SJCRH30 (cell line): ENCODE measurements around a stretch of chr21.

GRCh38 chr21:36127264-36127763 lies 7.6 kb upstream of the CBR3 start:
- RAMPAGE, long total RNA, result no peak

DNA sequence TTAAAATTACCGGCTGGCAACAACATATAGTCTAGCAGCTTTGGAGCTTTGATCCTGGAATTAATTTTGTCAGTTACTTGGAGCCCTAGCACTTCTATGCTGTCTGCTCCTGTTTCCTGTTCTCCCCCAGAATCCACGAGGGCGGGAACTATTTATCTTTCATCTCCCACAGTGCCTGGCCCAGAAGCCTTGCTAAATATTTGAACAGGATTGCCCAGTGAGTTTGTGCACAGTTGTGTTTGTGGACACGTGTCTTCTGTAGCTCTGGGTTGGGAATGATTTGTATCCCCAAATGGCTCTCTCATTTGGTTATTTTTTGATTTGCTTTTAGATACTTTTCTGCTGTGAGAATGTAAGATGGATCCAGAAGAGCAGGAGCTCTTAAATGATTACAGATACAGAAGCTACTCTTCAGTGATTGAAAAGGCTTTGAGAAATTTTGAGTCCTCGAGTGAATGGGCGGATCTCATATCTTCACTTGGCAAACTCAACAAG lies 7.8 kb downstream of the DOP1B start:
- RAMPAGE, long total RNA, result no peak

DNA sequence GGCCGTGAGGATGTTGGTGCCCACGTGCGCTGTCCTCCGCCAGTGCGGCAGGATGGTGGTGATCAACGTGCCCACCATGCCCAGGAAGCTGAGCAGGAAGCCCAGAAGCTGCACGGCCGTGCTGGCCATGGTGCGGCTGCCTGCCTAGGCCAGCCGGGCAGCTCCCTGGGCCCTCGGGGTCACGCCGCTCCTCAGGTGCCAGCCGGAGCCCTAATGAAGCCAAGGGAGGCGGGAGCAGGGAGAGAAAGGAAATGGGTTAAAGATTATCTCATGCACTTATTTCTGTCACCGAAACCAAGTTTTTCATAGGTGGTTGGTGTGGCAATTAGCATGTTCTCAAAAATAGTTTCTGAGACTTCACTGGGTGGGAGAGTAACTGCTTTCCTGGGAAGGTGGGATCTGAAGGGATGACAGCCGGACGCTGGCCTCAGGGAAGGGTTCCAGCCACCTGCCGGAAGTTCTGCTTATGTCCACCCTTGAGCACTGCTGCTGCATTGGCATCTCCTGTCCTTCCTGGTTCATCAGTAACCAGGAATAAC lies 18.3 kb downstream of the CLDN14 start:
- RAMPAGE, long total RNA, result no peak

GRCh38 chr21:36478042-36479013 lies 1.6 kb downstream of the CLDN14 start:
- RAMPAGE, long total RNA, result no peak

GRCh38 chr21:36877244-36878307 lies 88.9 kb downstream of the HLCS start:
- RAMPAGE, long total RNA, result no peak

DNA sequence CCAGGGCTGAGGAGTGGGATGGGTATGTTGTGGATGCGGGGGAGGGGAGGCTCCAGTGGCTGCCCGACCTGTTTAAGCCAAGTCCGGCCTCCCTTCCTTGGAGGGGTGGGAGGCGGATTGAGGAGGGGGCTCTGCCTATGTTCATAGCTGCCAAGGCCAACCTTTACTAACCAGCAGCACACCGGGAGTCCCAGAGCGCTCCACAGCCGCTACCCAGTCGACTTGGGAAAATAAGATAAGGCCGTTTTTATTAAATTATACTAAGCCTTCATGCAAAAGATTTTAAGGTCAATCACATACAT lies 481 bp upstream of the HLCS start:
- RAMPAGE, long total RNA, result no peak

- RAMPAGE, long total RNA, result no peak
Measured at GRCh38 chr21:37074548-37075523, 1.8 kb downstream of the TTC3 start.

DNA sequence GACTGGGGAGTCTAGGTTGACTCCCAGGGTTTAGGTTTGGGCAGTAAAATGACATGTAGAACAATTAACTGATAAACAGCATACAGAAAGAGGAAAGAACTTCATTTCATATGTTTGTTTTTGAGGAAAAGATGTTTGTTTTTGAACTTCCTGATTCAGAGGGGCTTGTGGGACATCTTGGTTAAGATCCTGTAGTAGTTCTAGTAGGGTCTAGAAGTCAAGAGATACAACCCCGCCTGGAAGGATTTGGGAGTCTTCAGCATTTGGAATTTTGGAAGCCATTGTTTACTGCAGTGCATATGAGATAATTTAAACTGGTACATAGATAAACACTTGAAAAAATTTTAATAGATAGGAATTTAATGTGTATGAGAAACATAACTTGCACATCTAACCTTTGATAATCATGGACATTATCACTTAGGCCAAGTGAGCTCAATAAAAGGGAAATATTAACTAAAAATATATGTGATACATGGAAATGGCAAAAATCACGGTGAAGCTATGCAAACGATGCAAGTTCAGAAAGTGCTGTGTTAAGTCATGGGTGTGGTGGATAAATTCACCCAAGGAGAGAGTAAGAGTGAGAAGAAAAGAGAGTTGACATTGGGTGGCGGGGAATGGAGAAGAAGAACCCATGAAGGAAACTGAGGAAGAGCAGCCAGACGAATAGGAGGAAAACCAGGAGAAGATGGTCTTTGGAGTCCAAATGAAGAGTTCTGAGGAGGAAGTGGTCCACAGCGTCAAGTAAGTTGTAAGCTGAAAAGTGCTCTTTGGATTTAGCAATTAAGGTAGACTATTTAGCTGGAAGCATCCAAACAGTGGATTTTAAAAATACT lies 10.8 kb downstream of the TTC3 start:
- RAMPAGE, long total RNA, result no peak

GRCh38 chr21:37165318-37166142 lies 92.5 kb downstream of the TTC3 start:
- RAMPAGE, long total RNA, result no peak

GRCh38 chr21:37202570-37203243 lies 64.4 kb downstream of the VPS26C start:
- RAMPAGE, long total RNA, result no peak

- RAMPAGE, long total RNA, result no peak
Measured at GRCh38 chr21:37258527-37259041, 8.6 kb downstream of the VPS26C start.

GRCh38 chr21:37392497-37393049 lies 26.0 kb downstream of the DYRK1A start:
- RAMPAGE, long total RNA, result no peak

- RAMPAGE, long total RNA, result no peak
Measured at GRCh38 chr21:37436504-37437138, 70.0 kb downstream of the DYRK1A start.

DNA sequence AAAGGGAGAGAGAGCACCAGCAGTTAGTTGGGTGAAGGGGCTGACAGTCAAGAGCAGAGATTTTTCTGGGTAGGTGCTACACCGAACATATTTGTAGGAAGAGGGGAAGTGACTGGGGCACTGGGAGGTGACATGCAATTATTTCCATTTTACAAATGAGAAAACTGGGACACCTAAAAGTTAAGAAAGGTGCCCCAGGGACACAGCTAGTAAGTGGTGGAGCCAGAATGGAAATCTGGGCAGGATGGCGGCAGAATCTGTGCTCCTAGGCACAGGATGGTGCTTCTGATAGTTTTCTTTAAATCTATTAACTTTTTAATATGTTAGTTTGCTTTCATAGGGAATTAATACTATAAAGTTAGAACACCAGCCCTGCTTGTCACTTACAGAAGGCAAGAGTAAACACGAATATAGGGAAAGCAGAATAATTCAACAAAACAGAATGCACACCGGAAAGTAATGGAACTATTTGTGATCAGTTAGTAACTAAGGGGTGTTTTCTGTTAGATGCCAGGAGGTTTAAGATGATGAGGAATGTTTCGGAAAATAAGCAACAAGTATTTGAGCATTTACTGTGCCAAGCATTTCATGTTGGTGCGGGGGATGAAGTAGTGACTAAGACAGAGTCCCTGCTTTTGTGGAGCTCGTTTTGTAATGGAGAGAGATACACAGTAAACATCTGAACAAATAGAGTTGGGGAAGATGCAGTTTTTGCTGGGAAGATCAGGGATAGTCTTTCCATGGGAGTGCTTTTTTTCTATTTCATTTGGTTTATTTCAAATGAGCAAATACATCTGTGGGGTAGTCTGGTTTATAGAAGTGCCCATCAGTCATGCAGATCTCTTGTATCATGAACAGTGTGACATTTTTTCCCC lies 78.5 kb downstream of the DYRK1A start:
- RAMPAGE, long total RNA, result no peak

- RAMPAGE, long total RNA, result no peak
Measured at GRCh38 chr21:37458525-37459441, 92.2 kb downstream of the DYRK1A start.

DNA sequence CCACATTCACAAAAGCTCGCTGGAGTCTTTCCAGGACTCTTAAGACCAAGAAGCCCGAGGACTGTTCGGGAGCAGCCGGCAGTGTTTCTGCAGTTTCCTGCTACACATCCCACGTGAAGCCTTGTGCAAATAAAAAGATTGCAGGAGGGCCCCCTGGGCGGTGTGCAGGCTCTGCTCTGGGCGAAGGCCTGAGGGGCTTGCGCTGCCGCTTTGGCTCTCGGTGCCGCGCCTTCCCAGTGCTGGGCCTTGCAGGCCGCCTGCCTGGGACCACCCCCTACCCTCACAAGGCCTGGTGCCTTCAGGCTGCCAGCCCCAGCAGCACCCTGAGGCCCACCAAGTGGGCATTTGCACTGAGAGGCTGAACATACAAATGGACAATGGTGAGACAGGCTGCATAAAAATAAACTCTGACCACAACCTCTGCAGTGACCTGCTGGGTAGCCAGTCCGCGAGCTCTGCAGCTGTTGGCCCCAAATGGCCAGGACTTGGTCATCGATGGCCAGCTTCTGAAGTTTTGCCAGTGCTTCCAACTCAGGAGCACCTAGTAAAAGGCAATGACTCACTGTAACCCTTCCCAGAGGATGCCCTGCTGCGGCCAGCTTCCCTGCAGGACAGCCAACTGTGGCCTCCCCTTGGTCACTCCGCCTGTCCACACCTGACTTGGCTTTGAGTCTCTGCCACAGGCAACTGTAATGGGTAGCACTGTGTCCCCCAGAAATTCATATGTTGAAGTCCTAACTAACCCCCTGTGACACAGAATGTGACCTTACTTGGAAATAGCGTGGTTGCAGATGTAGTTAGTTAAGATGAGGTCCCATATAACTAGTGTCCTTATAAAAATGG lies 185.3 kb downstream of the DYRK1A start:
- RAMPAGE, long total RNA, result no peak

- RAMPAGE, long total RNA, result no peak
Measured at GRCh38 chr21:37855802-37856215, 60.4 kb downstream of the KCNJ6 start.

DNA sequence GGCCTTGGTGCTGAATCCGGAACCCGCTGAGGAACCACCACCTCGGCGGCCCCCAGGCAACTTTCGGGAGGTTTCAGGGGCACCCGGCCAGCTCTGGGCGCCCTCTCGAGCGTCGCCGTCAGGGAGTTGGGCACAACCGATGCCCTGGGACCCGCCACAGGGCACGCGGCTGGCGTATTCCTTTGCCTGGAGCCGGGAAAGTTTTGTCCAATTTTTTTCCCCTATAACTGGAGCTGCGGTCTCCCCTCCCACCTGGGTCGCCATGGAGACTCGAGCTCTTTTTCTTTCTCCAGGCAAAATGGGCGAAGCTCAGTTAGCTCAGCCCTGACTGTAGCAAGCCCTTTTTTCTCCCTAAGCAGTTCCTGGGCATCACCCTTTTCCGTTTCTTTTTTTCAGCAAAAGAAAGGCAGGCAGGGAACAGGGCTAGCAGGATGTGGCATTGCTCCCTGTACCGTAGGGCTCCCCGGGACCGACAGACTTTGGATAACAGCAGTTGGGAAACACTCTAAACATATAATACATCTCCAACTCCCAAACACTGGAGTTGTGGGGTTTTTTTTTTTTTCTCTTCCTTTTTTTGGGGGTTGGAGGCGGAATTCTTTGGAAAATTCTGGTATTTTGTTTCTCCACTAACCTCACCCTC lies 1.8 kb downstream of the KCNJ6 start:
- RAMPAGE, long total RNA, result no peak

GRCh38 chr21:38089676-38090250 lies 167.0 kb upstream of the KCNJ15 start:
- RAMPAGE, long total RNA, result no peak

DNA sequence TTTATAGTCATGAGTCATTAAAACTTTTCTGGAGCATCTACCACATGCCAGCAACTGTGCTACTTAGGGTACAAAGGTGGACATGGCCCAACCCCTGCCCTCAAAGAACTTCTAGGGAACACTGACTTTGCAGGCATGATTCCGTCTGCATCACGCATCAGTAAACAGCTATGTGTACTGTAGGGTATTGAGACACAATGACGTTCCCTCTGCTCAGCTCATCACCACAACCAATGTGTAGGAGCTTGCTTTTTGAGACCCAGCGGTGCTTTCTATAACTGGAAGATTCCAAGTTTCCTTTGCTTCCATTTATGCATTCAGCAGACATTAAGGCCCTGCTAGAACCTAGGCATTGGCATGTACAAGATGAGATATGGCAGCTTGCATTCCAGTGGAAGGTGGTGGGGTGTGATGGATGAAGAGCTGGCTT lies 21.1 kb downstream of the KCNJ15 start:
- RAMPAGE, long total RNA, result no peak